SEM (cell line): ENCODE measurements around the genes CTCF, TSNAXIP1, CENPT, LCAT and DPEP2.

DNA sequence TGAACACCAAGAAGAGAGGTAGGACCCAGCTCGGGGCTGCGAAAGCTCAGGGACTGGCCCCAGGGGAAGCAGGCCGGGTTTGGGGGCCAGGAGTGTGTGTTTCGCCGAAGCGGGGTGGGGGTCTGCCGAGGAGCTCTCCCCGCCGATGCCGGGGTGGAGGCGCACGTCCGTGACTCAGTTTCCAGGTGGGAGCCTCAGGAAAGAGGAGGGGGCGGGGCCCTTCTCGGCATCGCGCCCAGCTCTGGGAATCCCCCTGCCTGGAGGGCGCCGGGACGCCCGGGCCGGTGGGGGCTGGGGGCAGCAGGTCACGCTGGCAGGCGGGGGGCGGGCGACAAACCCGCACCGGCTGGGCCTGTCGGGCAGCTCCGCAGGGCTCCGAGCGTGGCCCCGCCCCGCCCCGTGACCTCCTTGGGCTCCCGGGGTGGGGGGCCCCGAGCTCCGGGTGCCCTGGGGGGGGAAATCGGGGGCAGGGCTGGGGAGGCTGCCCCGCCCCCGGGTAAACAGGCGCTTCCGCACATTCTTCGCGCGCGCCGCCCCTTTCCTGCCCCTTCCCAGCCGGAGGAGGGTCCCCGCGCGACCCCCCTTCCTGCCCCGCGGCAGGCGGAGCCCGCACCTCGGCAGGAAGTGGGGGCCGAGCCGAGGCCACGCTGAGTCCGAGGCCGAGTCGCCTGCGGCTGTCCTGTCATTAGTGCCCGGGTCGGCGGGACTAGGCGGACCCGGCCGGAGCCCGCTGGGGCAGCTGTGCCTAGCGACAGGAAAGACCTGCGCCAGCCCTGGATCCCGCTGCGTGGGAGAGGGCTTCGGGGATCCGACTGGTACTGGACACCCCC lies 9.2 kb downstream of the RIPOR1 start:
- PRO-cap = no peak

GRCh38 chr16:67561881-67562914 lies at the start of gene CTCF:
CTCF (plus strand) TSS chr16:67562526.
- PRO-cap = bidirectional peak, plus-strand start at chr16:67562557, minus-strand start at chr16:67562020; bidirectional peak, plus-strand start at chr16:67562774, minus-strand start at chr16:67562796

- PRO-cap = no peak
These were observed 513 bp downstream of the ENKD1 start for GRCh38 chr16:67665895-67666579.

DNA sequence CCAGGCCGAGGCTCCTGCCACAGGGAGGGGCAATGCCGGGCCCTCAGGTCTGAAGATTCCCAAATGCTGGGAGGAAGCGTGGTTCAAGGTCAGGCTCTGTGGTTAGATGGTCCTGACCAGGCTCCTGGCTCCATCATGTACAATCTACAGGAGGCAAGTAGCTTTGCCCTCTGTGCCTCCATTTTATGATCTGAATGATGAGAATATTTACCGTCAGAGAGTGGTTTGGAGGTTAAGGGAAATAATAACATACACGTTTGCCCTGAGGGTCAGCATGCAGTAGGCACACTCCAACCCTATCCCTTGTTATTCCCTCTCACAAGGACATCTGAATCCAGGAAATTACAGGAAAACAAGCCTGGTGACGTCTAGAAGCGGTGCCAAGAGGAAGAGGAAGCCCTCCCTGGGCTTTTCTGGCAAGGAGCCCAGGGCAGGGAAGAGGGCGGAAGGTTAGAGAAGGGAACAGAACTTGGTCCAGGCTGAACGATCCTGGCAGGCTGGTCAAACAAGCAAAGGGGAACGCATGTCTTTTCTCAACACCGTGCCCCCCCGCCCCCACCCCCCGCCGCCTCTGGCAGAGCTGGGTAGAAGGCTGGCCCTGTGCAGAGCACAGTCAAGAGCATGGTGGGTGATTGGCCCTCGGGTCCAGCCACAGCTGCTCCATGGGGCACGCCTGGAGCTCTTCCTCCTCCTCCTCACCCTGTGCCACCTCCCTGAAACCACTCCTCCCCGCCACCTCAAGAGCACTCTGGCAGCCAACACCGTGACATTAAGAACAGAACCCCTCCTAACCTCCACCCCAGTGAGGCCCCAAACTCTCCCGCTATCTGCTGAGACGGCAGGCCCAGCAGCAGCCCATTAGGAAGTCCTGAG lies 7.0 kb downstream of the C16orf86 start:
- PRO-cap = no peak

- PRO-cap = bidirectional peak, plus-strand start at chr16:67806770, minus-strand start at chr16:67806560; bidirectional peak, plus-strand start at chr16:67807163, minus-strand start at chr16:67807011
These were observed at the start of gene TSNAXIP1 for GRCh38 chr16:67806388-67807542. TSNAXIP1 (plus strand) TSS chr16:67806889.

DNA sequence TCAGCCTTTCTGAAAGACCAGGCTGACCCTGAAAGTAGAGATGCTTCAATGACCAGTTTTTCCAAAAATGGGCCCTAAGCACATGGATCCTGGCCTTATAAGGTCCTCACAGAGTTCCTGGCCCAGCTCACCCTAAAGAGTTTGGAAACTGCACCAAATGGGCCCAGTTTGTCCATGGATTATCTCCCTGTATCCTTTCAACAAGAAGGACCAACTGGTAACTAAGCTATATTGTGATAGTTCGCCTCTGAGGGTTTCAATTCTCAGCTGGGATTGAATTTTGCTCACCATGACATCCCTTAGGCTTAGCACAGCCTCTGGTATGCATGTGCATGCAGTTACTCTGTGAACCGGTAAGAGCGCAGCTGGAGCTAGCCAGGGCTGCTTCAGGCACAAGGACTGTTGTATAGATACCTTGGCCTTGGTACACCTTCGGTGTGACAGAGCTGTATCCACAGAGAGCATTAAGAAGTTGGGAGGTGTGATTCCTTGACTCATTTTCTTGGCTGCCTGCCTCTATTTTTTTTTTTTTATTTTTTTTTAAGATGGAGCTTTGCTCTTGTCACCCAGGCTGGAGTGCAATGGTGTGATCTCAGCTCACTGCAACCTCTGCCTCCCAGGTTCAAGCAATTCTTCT lies 2.3 kb downstream of the THAP11 start:
- PRO-cap = no peak

DNA sequence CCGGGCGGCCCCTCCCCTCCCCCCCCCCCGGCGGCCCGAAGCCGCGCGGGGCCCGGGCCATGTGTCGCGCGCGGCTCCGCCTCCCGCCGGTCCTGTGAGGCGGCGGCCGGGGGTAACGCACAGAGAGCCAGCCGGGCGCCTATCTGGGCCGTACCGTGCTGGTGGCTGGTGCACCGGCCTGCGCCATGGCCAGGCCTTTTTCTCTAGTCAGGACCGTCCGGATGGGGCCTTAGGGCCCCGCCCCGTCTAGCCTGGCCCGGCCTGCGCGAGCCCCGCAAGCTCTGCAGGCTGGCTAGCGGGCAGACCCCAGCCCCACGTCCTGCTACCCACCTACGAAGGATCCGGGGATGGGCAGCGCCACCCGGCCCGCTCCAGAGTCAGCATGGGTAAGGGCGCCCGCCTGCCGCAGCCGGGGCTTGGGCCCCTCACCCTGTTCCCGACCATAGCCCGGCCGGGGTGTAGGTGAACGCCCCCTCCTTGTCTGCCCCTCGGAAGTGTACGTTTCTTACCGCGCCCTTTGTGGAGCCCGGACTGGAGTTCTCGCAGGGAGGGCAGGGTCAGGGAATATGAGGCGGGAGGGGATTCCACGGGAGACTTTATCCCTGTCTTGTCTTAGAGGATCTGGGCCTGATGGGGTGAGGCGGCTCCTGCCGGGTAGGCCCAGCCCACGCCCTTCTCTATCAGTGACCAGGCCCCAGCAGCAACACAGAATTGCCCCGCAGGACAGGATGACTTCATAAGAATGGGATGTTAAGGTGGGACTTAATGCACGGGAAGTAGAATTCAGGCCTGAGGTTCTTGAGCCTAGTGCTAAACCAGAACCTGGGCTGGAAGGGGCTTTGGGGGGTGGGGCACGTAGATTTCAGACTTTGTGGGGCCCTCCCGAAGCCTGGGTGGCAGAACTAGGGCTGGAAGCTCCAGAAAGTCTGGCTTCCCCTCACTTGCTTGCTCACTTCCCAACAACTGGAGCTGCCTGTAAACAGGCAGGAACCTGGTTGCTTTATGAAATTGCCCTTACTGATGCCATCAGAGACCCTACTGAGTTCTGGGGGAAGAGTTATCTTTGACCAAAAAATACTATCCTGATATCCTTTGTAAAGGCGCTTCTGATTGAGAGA lies at the start of gene CENPT:
Gene CENPT (minus strand): TSS at position 623 of the 1,118 bp plus-strand sequence.
- PRO-cap = bidirectional peak, plus-strand start at position 122 of the sequence, minus-strand start at position 96 of the sequence

GRCh38 chr16:67894189-67894466 lies 1.1 kb downstream of the PSKH1 start:
- PRO-cap = no peak

GRCh38 chr16:67909001-67909651 lies 16.1 kb downstream of the PSKH1 start:
- PRO-cap = no peak

GRCh38 chr16:67943931-67944843 lies at the start of gene LCAT:
LCAT (minus strand) TSS chr16:67944120.
- PRO-cap = no peak

DNA sequence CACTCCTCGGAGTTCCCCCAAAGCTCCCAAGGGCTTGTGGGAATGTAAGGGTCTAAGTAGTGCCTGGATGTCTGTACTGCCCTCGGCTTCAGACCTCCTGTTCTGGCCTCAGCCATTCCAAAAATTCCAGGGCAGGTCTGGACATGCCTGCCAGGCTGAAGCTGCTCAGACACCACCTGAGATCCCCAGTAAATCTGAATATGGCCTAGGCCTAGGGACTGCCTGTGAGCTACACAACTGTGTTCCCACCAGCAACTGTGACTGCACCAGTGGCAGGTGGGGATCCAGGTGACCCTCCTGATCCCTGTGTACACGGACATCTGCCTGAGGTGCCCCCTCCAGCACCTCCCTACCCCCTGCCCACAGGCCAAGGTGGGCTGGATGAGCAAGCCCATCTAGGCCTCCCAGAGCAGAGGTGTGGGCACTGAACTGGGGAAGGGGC lies 2.2 kb downstream of the SLC12A4 start:
- PRO-cap = no peak

- PRO-cap = bidirectional peak, plus-strand start at chr16:67993591, minus-strand start at chr16:67993374
These were observed 5.8 kb downstream of the DPEP2 start for GRCh38 chr16:67993214-67994180.

DNA sequence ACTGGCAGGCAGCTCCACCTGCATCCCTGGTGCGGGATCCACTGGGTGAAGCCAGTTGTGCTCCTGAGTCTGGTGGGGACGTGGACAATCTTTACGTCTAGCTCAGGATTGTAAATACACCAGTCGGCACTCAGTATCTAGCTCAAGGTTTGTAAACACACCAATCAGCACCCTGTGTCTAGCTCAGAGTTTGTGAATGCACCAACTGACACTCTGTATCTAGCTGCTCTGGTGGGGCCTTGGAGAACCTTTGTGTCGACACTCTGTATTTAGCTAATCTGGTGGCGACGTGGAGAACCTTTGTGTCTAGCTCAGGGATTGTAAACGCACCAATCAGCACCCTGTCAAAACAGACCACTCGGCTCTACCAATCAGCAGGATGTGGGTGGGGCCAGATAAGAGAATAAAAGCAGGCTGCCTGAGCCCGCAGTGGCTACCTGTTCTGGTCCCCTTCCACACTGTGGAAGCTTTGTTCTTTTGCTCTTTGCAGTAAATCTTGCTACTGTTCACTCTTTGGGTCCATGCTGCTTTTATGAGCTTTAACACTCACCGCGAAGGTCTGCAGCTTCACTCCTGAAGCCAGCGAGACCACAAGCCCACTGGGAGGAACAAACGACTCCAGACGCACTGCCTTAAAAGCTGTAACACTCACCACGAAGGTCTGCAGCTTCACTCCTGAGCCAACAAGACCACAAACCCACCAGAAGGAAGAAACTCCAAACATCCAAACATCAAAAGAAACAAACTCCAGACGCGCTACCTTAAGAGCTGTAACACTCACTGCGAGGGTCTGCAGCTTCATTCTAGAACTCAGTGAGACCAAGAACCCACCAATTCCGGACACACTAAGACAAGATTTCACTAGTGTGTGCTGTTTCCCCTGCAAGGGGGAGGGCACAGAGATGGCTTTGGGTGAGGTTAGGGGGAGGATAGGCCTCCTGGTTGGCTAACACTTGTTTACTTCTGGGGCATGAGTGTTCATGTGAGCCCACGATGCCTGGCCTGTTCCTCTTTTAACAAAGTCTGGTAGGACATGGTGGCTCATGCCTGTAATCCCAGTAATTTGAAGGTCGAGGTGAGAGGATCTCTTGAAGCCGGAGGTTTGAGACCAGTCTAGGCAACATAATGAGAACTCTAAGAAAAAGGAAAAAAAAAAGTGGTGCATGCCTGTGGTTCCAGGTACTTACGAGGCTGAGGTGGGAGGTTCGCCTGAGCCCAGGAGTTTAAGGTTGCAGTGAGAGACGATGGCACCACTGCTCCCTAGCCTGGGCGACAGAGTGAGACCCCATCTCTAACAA lies at the start of gene DPEP2:
Gene DPEP2 (minus strand): TSS at position 870 of the 1,298 bp plus-strand sequence.
- PRO-cap = bidirectional peak, plus-strand start at position 433 of the sequence, minus-strand start at position 275 of the sequence; bidirectional peak, plus-strand start at position 635 of the sequence, minus-strand start at position 534 of the sequence; bidirectional peak, plus-strand start at position 1,009 of the sequence, minus-strand start at position 849 of the sequence

DNA sequence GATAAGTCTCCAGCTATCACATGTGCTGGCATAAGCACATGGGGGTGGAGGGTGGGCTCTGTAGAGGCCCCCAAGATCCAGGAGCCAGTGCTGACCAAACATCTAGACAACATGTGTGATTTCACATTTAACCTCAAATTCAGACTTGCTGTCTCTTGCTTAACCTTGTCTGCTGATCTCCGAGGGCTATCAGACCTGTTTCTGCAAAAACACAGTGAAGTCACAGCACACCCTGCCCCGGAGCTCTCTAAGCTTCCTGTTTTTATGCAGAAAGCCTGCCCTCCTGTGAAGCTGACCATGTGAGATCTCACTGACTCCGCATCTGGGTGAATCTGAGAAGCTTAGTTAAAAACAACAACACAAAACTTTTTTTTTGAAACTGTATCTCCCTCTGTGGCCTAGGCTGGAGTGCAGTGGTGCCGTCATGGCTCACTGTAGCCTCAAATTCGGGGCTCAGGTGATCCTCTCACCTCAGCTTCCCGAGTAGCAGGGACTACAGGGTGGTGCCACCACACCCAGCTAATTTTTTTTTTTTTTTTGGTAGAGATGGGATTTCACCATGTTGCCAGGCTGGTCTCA lies 6.6 kb upstream of the DPEP2 start:
- PRO-cap = no peak

DNA sequence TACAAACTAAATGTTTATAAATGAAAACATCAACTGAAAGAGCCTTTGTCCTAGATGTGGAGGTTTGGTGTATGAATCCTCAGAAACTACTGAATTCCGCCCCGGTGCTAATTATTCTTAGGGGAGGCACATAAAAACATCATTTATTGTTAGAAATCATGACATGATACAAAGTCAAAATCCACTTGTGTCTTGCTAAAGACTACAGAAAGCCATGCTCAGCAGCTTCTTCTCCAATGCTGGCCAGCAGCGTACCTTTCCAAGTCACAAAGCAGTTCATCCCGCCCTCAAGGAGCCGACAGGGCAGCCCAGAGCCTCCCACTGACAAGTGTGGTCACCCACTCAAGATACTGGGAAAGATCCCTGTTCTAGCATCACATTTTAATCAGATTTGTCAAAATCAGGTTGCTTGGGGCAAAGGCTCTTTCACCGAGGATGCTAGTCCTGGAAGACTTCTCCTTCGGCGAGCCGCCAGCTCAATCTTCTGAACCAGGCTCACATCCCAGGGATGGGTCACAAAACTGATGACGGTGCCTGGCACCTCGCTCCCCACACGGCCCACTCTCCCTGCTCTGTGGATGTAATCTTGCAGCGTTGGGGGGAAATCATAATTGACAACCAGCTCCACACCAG lies 1.7 kb downstream of the DDX28 start:
- PRO-cap = no peak

GRCh38 chr16:68357572-68358141 lies 46.8 kb downstream of the PRMT7 start:
- PRO-cap = no peak

GRCh38 chr16:68387285-68387877 lies 60.9 kb downstream of the SMPD3 start:
- PRO-cap = no peak

GRCh38 chr16:68434474-68435135 lies 13.7 kb downstream of the SMPD3 start:
- PRO-cap = no peak

DNA sequence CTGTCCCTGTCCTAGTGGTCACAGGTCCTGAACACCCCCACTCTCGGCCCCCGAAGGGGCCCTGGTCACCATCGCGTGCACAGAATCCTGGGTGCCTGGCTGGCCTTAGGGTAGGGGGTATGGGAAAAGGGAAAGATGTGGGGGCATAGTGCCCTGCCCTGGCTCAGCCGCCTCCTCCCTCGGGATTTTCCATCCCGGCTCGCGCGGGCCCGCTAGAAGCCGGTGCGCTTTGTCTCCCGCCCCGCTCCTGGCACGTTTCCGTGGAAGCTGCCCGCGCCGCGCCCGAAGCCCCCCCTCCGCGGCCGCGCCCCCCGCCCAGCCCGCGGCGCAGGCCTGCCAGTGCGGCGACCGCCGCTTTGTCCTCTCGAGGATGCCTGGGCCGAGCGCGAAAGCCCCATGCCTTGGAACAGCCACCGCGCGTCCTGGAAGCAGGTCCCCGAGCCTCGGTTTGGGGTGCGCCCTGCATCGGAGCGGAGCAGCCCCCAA lies 1.5 kb downstream of the SMPD3 start:
- PRO-cap = no peak

GRCh38 chr16:68490758-68491646 lies 42.7 kb upstream of the SMPD3 start:
- PRO-cap = no peak